ENCODE data around the genes CD52 and CRYBG2.

GRCh38 chr1:26282962-26283348 lies 3.1 kb downstream of the SH3BGRL3 start:
- PRO-cap, 3 experiments: no peak in any of the 3 experiments
- RRBS: no CpG with 5 or more reads among the region's 4 CpGs

DNA sequence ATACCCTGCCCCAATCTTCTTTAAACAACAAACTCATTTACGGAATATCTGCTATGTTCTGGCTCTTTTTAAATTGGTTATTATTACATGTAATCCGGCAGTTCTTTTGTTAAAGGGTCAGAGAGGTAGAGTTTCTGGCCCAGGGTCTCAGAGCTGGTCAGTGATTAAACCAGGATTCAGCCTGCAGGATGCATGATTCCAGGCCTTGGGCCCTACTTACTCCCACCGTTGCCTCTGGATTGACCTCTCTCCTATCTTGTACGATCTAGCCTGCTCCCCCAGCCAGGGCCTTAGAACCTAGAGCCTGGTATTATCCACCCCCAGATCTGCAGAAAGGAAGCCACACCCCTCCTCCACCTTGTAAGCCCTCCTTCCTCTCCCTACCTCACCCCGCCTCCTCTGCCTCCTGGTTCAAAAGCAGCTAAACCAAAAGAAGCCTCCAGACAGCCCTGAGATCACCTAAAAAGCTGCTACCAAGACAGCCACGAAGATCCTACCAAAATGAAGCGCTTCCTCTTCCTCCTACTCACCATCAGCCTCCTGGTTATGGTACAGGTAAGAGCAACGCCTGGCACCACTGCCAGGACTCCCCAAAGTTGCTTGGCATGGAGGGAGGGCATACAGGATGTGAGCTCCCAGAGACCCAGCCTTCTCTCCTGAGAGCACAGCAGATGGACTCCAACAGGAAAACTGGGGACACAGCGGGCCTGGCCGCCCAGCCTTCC lies at the start of gene CD52:
TSS of gene CD52 (plus strand) at position 442 of the 725 bp plus-strand sequence.
- PRO-cap, 3 experiments: peak in 1 of 3 experiments; most common plus-strand start position 442 of the sequence (in 1)
- RRBS: no CpG with 5 or more reads among the region's 10 CpGs

GRCh38 chr1:26321400-26322094 lies 3.8 kb downstream of the CD52 start:
- PRO-cap, 3 experiments: no peak in any of the 3 experiments
- RRBS: no CpG with 5 or more reads among the region's 17 CpGs

- PRO-cap, 3 experiments: no peak in any of the 3 experiments
- RRBS: 35% methylated on average over 4 of the region's 16 CpGs
These were observed at the start of gene CRYBG2 for GRCh38 chr1:26353938-26354600. Gene CRYBG2, minus strand, starts transcription at chr1:26354130.

DNA sequence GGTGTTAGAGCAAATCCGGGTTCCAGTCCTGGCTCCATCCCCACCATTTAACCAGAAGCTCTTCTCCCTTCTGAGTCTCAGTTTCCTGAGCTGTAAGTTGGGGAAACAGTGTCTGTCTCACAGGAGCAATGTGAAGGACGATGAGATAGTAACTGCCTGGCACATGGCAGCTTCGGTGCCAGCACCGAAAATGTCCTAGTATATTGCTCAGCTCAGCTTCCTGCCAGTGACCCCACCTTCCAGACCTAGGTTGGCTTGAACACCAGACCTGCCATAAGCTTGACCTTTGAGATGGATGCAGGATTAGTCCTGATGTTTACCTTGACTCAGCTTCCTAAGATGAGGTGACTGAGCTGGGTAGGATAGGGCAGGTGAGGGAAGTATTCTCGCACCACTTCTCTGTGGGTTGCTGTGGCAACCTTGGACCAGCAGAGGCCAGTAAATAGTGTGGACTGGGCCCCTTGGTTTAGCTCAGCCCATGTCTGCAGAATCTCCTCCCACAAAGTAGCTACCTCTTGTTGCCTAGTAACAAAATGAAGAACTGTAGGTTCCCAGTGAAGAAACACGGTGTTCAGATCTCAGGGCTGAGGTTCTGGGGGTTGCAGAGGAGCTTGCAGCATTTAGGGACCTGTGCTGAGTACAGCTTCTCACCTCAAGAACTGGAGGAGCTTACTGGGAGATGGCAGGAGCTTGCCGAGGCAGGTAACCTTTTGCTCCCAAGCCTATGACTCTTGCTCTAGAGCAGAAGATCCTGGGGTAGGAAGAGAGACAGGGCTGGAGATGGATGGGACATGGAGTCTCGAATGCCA lies 8.4 kb downstream of the RPS6KA1 start:
- PRO-cap, 3 experiments: no peak in any of the 3 experiments
- RRBS: no CpG with 5 or more reads among the region's 8 CpGs

GRCh38 chr1:26541737-26542204 lies 12.2 kb downstream of the RPS6KA1 start:
- PRO-cap, 3 experiments: no peak in any of the 3 experiments
- RRBS: no CpG with 5 or more reads among the region's 8 CpGs

GRCh38 chr1:26555454-26556577 lies 26.3 kb downstream of the RPS6KA1 start:
- PRO-cap, 3 experiments: no peak in any of the 3 experiments
- RRBS: 41% methylated on average over 9 of the region's 19 CpGs

DNA sequence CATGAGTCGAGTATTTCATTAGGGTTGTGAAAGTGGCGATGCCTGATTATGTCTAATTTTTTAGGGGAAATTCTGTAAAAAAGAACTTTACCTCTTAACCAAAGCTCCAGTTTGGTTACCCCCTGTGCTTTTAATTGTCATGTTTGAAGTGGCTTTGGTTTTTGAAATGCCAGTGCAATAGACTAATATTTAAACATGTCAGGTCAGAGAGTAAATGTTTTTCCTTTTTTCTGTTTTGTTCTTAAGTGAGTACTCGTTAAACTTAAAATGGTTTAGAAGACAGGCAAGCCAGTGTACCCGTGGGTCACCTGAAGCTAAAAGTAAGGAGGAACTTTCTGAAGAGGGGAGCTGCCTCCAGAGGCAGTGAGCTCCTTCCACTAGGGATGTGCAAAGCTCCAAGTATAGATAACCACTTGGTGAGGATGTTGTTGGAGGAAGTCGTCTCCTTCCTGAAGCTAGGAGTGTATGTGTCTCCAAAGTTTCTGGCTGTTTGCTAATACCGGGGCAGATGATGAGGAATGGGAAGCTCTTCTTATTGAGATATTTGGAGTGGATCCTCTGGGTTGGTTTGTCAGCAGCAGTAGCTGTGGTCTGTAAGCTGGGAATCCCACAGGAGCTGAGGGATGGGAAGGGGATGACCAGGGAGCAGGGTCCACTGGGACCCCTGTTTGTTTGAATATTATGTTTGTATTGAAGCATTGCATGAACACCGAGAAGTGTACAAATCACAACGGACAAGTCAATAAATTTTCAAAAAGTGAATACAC lies 35.3 kb downstream of the RPS6KA1 start:
- PRO-cap, 3 experiments: no peak in any of the 3 experiments
- RRBS: no CpG with 5 or more reads among the region's 8 CpGs

- PRO-cap, 3 experiments: no peak in any of the 3 experiments
- RRBS: no CpG with 5 or more reads among the region's 16 CpGs
These were observed 43.9 kb upstream of the PIGV start for GRCh38 chr1:26743411-26744748.

DNA sequence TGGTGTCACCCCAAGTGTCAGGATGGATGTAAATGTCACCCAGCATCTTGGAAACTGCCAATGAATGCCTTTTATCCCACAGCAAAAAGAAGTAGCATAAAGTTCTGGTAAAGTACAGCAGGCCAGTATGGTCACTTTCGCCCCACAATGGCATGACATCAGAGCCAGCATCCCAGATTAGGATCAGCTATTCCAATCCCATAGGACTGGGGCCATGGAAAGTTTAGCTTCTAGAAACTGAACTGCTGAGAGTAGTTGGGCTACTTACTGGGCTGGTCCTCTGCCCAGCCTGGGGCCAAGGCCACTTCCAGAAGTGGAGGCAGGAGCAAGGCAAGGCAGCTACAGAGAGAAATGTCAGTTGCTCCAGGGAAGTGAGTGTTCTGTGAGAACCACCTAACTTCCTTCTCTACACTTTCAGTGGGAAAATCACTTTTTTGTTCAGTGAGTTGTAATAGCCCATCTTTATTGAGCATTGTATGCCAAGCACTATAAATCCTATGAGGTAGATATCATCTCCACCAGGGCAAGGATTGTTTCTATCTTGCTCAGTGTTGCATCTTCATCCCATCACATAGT lies 3.1 kb upstream of the PIGV start:
- PRO-cap, 3 experiments: no peak in any of the 3 experiments
- RRBS: no CpG with 5 or more reads among the region's 1 CpG

GRCh38 chr1:26797450-26798223 lies 9.9 kb downstream of the PIGV start:
- PRO-cap, 3 experiments: no peak in any of the 3 experiments
- RRBS: no CpG with 5 or more reads among the region's 4 CpGs

- PRO-cap, 3 experiments: no peak in any of the 3 experiments
- RRBS: no CpG with 5 or more reads among the region's 8 CpGs
These were observed 12.4 kb downstream of the ZDHHC18 start for GRCh38 chr1:26838796-26839315.

GRCh38 chr1:26855471-26856103 lies 7.4 kb upstream of the SFN start:
- PRO-cap, 3 experiments: no peak in any of the 3 experiments
- RRBS: no CpG with 5 or more reads among the region's 5 CpGs

DNA sequence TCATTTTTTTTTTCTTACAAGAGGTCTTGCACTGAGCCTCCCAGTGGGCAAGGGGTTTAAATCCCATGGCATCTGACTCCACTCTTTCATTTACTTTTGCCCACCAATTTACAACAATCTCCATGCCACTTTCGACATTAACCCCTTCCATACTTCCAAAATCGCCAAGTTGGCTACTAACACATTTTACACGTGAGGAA lies 894 bp downstream of the GPN2 start:
- PRO-cap, 3 experiments: no peak in any of the 3 experiments
- RRBS: no CpG with 5 or more reads among the region's 3 CpGs

DNA sequence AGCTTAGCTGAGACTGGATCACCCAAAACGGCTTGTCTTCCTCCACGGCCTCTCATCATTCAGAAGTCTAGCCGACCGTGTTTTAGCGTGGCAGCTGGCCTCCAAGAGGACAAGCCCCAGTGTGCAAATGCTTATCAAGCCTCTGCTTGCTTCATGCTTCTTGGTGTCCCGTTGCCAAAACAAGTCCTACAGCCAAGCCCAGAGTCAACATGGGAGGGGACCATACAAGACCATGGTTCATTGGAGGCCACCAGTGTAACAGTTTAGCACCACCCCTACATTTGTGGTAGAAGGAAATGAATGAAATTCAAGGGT lies 10.6 kb upstream of the KDF1 start:
- PRO-cap, 3 experiments: no peak in any of the 3 experiments
- RRBS: no CpG with 5 or more reads among the region's 6 CpGs

DNA sequence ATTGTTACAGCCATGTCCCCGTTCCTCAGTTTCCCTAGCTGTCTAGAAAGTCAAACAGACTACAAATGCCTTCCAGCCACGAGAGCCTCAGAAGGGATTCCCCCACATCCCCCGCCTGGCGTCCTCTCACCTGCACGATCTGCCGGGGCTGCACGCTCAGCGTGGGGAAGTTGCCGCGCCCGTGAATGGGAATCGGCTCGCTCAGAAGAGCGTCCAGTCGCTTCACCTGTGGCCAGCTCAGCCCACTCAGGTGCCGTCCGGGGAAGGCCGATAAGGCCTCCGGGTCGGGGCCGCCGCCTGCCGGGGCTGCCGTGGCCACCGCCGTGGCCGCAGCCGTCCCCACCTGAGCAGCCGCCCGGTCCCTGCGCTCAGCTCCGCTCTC lies 382 bp downstream of the TENT5B start:
- PRO-cap, 3 experiments: no peak in any of the 3 experiments
- RRBS: 9% methylated on average over 17 of the region's 32 CpGs

GRCh38 chr1:27109662-27110243 lies 45.2 kb downstream of the SLC9A1 start:
- PRO-cap, 3 experiments: no peak in any of the 3 experiments
- RRBS: no CpG with 5 or more reads among the region's 13 CpGs

GRCh38 chr1:27335497-27336210 lies 6.2 kb upstream of the SYTL1 start:
- PRO-cap, 3 experiments: no peak in any of the 3 experiments
- RRBS: 74% methylated on average over 4 of the region's 14 CpGs

DNA sequence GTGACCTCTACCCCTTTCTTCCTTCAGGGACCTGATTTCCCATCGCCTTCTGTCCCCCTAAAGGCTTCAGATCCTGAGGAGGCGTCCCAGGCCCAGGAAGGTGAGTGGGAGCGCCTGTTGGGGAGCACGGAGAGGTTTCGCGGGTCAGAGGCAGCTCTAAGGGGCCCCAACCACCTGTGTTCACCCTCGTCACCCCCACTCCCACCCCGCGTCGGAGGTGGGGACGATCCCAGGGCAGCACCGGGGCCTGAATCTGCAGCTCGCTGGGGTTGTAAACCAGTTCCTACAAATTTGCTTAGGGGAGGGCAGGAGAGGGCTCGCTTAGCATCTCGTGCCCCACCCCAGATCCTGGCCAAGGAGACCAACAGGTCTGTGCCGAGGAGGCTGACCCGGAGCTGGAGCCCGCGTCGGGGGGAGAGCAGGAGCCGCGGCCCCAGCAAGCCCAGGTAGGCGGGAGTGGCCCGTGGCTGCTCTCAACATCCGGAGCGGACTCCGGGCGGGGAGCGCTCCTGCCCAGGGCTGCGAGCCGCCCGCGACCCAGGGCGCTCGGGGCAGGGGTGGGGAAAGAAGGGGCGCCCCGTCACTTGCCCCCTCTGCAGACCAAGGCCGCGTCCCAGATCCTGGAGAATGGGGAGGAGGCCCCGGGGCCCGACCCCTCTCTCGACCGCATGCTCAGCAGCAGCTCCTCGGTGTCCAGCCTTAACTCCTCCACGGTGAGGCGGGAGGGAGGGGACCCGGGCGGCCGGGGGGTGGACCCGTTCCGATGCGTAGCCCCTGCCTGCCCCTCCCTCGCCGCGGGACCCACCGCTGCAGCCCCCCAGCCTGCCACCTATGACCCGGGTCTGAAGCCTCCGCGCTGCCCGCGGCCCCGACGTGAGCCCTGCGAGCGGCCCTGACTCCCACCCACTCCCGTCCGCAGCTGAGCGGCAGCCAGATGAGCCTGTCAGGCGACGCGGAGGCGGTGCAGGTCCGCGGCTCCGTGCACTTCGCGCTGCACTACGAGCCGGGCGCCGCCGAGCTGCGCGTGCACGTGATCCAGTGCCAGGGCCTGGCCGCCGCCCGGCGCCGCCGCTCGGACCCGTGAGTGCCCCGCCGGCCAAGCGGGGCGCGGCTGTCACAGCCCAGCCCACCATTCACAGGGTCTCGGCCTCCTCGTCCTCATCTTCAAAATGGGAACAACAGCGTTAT lies 7.6 kb downstream of the SYTL1 start:
- PRO-cap, 3 experiments: no peak in any of the 3 experiments
- RRBS: 4% methylated on average over 30 of the region's 101 CpGs

GRCh38 chr1:27360021-27360976 lies 6.5 kb downstream of the MAP3K6 start:
- PRO-cap, 3 experiments: no peak in any of the 3 experiments
- RRBS: 57% methylated on average over 15 of the region's 69 CpGs

Data from breast (tissue), 4 donors.